A549 (cell line): Measurements from ENCODE around the genes DGKZ and ATG13.

- PRO-cap: no peak
CAGE:
- cytosol, long polyA plus RNA: no peak
- long polyA plus RNA: no peak
- nucleus, long polyA plus RNA: no peak
These were observed 71.1 kb upstream of the TP53I11 start for GRCh38 chr11:45021594-45022449.

DNA sequence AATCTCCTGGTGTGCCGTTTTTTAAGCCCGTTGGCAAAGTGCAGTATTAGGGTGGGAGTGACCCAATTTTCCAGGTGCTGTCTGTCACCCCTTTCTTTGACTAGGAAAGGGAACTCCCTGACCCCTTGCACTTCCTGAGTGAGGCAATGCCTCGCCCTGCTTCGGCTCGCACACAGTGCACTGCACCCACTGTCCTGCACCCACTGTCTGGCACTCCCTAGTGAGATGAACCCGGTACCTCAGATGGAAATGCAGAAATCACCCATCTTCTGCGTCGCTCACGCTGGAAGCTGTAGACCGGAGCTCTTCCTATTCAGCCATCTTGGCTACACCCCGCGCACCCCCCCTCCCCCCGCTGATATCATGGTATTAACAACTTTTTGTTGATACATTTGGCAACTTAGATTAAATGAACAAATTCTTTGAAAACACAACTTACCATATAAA, 18.3 kb upstream of the PRDM11 start:
- PRO-cap: no peak
CAGE:
- cytosol, long polyA plus RNA: no peak
- long polyA plus RNA: no peak
- nucleus, long polyA plus RNA: no peak

DNA sequence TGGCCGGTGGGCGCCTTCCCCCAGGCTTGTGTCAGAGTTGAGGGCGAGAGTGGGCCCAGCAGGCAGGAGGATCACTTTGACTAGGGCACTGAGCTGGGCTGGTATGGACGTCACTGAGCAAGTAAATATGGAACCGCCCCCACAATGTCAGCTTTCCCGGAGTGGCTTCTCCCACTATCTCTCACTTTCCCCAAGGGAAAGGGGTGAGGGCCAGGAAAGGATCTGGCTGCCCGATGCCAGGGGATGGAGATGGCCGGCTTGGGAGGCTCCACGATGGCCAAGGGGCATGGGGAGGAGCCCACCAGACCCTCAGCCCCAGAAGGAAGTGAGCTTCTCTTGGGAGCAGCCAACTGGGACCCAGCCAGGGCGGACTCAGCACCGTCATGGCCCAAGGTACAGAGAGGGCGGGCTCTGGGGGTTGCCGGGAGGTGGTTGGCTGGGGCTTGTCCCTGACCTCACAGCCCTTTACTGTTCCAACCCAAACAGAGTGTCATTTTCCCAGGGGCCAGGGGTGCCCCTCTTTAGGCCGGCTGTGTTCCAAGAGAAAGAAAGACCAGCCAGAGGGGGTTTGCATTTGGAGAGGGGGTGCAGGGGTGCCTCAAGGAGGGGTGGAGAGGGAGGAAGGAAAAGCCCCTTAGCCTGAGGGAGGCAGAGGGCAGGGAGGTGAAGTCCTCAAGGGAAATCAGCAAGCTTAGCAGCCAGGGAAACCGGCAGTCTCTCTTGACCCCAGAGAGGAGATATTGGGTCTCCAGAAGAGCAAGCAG, 8.8 kb downstream of the PRDM11 start:
- PRO-cap: no peak
CAGE:
- cytosol, long polyA plus RNA: no peak
- long polyA plus RNA: no peak
- nucleus, long polyA plus RNA: no peak

- PRO-cap: no peak
CAGE:
- cytosol, long polyA plus RNA: no peak
- long polyA plus RNA: no peak
- nucleus, long polyA plus RNA: no peak
These were observed 32.6 kb downstream of the PRDM11 start for GRCh38 chr11:45178853-45179576.

DNA sequence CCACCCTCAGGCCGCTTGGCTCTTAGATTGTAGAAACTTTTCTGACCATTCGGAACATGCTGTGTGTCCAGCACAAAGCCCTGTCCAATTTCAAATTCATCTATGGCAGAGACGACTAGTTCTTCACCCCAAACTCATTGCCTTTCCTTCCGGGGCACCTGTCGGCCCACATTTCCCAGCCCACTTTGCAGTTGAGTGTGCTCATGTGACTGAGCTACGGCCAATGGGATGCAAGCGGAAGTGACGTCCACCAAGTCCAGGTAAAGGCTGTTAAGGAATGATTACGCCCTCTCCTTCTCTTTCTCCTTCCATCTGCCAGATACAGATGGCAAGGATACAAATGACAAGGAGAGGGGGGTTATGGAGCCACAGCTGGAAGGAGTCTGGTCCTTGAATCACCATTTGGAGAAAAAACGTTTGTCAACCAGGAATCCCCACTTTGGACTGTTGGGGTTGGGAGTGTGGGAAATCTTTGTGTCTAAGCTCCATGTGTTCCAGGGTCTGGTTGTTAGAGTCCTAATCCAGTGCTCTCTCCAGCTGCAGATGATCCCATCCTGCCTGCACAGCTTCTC, 32.4 kb downstream of the SYT13 start:
- PRO-cap: no peak
CAGE:
- cytosol, long polyA plus RNA: no peak
- long polyA plus RNA: no peak
- nucleus, long polyA plus RNA: no peak

DNA sequence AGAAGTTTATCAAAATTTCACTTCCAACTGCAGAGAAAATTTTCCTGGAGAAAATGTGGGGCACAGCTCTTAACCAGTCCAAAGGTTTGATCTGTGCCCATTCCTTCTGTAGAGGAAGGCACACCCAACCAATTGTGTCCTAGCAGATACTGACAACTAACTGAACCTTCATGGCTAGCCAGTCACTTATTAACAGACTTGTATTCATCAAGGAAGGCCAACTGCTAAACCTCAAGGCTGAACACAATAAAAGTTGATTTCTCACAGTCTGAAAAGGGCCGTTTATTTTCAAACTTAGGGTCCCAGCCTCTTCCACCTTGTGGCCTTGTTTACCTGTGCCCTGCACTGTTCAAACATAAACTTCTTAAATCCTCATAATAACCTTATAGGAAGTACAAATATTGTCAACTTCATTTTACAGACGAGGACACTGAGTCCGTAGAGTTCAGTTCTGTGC, 19.4 kb downstream of the SYT13 start:
- PRO-cap: no peak
CAGE:
- cytosol, long polyA plus RNA: no peak
- long polyA plus RNA: no peak
- nucleus, long polyA plus RNA: no peak

DNA sequence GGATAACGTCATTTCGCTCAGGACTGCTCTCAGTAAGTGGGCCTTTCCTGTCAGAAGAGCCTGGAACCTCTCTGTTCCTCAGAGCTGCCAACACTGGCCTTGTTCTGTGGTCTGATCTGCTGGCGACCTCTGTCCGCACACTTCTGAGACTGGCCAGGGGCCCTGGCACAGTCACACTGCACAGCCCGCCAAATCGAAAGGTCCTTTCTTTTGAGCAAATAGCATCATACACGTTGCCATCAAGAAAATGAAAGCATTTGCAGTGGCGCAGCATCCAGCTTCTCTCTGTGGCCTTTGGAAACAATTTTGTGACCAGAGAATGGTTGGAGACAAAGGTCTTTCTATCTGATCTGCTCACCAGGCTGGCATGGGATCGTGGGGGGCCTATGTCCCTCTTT, 80.1 kb upstream of the SYT13 start:
- PRO-cap: no peak
CAGE:
- cytosol, long polyA plus RNA: no peak
- long polyA plus RNA: no peak
- nucleus, long polyA plus RNA: no peak

GRCh38 chr11:45411145-45411916, 125.2 kb upstream of the SYT13 start:
- PRO-cap: no peak
CAGE:
- cytosol, long polyA plus RNA: no peak
- long polyA plus RNA: no peak
- nucleus, long polyA plus RNA: no peak

- PRO-cap: no peak
CAGE:
- cytosol, long polyA plus RNA: no peak
- long polyA plus RNA: no peak
- nucleus, long polyA plus RNA: no peak
These were observed 11.0 kb upstream of the SLC35C1 start for GRCh38 chr11:45793858-45794480.

GRCh38 chr11:45882399-45883129, 2.9 kb upstream of the MAPK8IP1 start:
- PRO-cap: no peak
CAGE:
- cytosol, long polyA plus RNA: no peak
- long polyA plus RNA: no peak
- nucleus, long polyA plus RNA: no peak

GRCh38 chr11:45904154-45905212, 2.6 kb downstream of the FREY1 start:
- PRO-cap: no peak
CAGE:
- cytosol, long polyA plus RNA: no peak
- long polyA plus RNA: no peak
- nucleus, long polyA plus RNA: no peak

- PRO-cap: no peak
CAGE:
- cytosol, long polyA plus RNA: no peak
- long polyA plus RNA: no peak
- nucleus, long polyA plus RNA: no peak
These were observed 78.1 kb downstream of the PHF21A start for GRCh38 chr11:46042969-46043735.

DNA sequence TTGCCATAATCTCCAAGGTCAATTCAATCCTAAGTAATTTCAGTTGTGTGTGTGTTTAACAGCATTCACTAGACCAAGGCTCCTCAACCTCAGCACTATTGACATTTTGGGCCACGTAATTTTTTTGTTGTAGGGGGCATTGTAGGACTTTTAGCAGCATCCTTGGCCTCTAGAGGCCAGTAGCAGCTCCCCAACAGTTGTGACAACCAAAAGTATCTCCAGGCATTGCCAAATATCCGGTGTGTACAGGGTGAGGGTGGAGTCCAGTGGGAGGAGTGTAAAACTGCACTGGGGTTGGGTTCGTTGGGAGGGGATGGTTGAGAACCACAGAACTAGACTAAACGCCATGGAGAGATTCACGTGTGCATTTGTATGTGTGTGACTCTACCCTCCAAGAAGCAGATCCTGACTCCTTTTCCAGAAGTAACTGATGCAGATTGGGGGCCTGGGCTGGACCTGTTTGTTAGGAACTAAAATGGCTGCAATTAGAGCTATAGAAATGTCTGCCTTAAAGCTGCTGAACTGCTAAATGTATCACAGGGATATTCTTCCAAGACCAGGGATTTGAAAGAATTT, 6.0 kb upstream of the PHF21A start:
- PRO-cap: no peak
CAGE:
- cytosol, long polyA plus RNA: no peak
- long polyA plus RNA: no peak
- nucleus, long polyA plus RNA: no peak

DNA sequence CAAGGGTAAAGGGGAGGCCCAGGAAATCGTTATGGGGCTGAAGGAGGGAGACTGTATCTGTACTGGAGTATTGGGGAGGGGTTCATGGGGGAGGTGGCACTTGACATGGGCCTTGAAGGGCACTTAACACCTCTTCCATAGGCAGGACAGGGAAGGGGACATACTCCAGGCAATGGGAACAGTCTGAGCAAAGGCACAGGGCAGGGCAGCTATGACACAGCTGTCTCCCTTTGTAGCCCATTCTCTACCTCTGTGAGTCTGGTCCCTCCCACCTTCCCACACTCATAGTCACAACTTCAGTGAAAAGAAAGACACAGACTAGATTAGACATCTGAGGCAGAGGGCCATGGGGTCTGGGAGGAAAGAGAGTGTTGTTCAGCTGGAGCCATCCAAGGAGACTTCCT, 15.9 kb upstream of the DGKZ start:
- PRO-cap: no peak
CAGE:
- cytosol, long polyA plus RNA: no peak
- long polyA plus RNA: no peak
- nucleus, long polyA plus RNA: no peak

- PRO-cap: bidirectional peak, plus-strand start at chr11:46347541, minus-strand start at chr11:46347208
CAGE:
- cytosol, long polyA plus RNA: no peak
- long polyA plus RNA: no peak
- nucleus, long polyA plus RNA: no peak
These were observed at the start of gene DGKZ for GRCh38 chr11:46347124-46348066. Gene DGKZ (plus strand): TSS chr11:46347463.

GRCh38 chr11:46348659-46349675, 1.7 kb downstream of the DGKZ start:
- PRO-cap: no peak
CAGE:
- cytosol, long polyA plus RNA: no peak
- long polyA plus RNA: no peak
- nucleus, long polyA plus RNA: no peak

GRCh38 chr11:46380342-46381442, 777 bp upstream of the MDK start:
- PRO-cap: no peak
CAGE:
- cytosol, long polyA plus RNA: start-site peak on the plus strand at chr11:46380784-46381106, 72 and 169 reads in 2 replicates
- long polyA plus RNA: start-site peak on the plus strand at chr11:46380731-46381182, 49 and 27 reads in 2 replicates
- nucleus, long polyA plus RNA: start-site peak on the plus strand at chr11:46381012-46381182, 36 and 71 reads in 2 replicates

DNA sequence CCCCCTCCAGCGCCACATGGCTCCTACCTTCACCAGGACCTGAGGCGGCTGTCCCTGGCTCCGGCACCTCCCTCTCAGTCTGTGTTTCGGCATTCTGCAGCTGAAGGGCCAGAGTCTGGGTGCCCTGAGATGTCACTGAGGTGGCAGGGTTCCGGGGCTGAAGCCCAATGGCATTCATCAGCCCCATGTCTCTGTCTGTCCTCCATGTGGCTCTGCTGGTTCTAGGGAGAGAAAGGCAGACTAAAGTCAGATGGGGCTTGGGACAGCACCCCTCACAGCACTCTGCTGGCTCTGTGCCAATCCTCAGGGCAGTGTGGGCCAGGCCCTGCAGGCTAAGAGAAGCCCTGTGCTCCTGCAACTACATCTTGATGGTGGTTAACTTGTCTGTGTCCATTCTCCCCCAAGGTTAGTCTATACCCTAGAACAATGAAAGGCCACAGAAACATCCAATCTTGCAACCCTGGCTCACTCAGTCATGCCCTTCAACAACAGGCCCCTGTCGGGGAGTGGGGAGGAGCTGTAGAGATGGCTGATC, 17.0 kb upstream of the CHRM4 start:
- PRO-cap: no peak
CAGE:
- cytosol, long polyA plus RNA: no peak
- long polyA plus RNA: no peak
- nucleus, long polyA plus RNA: no peak

DNA sequence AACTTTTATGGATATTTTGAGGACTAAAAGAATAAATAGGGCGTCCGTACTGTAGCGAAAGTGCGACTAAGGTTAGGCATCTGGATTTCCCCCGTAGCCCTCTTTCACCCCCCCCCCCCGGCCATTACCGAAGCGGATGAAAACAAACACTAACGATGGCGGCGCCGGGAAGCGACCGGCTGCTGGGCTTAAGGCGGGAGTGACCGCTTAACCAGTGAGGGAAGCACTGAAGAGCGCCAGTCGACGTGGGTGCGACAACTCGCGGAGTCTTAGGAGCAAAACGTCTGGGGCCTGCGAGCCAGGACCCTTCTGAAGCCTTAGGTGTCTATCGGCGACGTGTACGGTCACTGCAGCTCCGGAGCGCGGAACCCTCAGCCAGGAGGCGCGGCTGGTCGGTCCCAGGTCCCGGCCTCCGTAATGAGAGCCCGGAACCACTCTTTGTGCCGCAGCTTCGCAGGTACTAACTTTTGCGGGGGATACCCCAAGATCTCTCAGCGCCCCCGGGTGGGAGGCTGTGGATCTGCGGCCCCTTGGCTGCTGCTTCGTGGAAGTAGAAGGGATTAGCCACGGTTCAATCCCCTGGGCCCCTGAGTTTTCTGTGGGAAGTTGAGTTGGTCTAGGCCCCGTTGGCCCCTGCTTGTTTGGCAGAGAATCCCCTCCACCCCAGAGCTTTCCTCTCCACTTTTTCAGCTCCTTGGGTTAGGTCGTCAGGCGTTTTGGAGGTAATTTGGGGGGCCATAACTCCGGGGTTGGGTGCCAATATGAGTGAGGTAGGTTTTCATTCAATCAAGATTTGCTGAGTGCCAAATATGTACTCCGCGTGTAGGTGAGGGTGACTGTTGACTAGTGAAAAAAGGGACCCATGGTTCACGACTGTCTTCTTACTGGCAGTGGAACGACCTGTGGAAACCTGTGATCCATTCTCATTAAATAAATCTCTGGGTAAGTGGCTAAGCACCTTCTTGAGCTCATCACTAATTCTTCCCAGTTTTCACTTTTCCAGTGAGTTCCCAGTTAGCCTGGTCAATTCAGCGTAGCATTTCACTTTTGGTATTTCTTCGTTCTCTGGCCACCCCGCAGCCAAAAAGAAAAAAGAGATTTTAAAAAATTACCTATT, at the start of gene ATG13:
Gene ATG13, plus strand, starts transcription at position 120 of the 1,117 bp plus-strand sequence.
- PRO-cap: bidirectional peak, plus-strand start at position 152 of the sequence, minus-strand start outside the sequence
CAGE:
- cytosol, long polyA plus RNA: no peak
- long polyA plus RNA: start-site peak on the plus strand centred at position 127 of the sequence, 17 bp wide, 219 and 238 reads in 2 replicates
- nucleus, long polyA plus RNA: start-site peak on the minus strand centred at position 459 of the sequence, 96 bp wide, 12 and 16 reads in 2 replicates

- PRO-cap: no peak
CAGE:
- cytosol, long polyA plus RNA: no peak
- long polyA plus RNA: no peak
- nucleus, long polyA plus RNA: no peak
These were observed 25.6 kb downstream of the ATG13 start for GRCh38 chr11:46642969-46643339.